HT-29 (cell line): Measurements from ENCODE around the gene PDS5B.

GRCh38 chr13:29848536-29848905 lies 1.9 kb downstream of the UBL3 start:
- RAMPAGE, long total RNA: no peak

GRCh38 chr13:29877510-29878032 lies 27.2 kb upstream of the UBL3 start:
- RAMPAGE, long total RNA: no peak

DNA sequence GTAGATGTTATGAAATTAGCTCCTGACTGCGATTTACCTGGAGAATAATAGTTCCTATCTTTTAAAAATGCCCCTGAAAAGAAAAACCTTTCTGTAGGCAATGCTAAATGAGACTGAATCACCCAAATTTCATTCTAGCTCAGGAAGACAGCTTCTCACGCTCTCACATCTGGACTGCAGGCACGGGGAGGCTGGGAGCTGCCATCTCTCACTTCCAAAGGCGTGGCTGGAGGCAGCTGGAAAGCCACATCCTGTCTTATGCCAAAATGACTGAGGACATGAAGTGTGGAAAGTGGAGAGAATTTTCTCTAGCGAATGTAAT lies 58.0 kb upstream of the UBL3 start:
- RAMPAGE, long total RNA: no peak

DNA sequence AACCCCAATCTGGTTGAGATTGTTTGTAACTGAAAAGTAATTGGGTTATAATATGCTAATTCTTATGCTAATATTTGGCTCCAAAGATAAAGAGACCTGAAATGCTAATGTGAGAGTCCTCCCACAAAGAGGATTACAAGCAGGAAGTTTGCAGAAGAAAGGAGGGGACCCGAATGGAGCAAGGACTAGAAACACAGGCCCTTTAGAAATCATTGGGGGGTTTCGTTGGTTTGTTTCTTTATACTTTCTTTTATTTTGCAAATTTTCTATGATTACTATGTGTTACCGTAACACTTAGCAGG lies 93.0 kb upstream of the UBL3 start:
- RAMPAGE, long total RNA: no peak

DNA sequence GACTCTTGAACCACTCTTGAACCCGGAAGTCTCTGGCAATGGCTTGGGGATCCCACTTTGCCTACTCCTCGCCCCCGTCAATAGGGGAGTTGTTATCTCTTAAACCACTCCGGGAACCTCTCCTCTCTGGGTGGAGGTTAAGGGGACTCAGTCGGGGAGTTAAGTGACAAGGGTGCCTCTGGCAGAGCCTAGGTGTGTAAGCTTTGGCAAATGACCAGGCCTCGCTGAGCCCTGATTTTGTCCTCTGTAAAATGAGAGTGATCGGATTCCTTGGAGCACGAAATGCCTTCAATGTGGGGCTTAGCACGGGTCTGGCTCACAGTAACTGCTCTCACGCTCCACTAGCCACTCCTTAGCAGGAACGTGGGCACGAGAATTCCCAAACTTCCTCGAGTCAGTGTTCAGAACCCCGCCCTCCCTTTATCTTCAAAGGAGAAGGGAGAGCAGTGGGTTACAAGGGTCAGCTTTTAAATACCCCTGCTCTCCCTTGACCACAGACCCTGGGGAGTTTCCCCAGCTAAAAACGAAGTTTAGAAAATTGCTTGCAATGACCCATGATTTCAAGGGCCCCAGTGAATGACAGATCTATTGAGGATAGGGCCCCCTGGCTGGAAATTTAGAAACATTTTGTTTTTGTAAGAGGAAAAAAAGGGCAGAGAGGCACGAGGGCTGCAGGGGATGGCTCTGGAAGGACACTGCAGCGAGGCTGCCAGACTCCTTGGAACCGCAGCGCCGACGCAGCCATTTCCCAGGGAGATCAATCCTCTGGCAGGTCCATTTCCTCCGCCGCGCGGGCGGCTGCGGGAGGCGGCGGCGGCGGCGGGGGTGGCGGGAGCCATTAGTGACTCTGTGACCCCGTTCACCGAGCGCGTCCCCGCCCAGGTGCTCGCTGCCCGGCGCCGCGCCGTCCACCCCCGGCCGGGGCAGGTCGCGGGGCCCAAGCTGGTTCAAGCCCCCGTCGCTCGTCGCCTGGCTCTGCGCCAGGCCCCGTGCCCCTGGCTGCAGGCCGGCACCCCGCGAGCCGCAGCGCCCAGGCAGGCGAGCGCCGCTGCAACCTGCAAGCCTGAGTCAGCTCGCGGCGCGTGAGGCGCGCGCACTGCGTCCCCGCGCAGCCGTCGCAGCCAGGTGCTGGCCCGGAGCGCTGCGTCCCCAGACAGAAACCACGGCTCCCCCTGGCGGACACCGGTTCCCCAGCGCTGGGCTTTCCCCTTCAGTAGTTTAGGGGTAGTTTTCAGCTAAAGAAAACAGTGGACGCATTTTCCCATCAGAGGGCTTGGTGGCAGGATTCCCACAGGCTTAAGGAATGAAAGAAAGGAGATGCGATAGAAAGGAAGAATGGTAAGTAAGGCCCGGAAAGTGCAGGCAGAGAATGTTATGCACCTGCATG lies 192.9 kb downstream of the KATNAL1 start:
- RAMPAGE, long total RNA: no peak

DNA sequence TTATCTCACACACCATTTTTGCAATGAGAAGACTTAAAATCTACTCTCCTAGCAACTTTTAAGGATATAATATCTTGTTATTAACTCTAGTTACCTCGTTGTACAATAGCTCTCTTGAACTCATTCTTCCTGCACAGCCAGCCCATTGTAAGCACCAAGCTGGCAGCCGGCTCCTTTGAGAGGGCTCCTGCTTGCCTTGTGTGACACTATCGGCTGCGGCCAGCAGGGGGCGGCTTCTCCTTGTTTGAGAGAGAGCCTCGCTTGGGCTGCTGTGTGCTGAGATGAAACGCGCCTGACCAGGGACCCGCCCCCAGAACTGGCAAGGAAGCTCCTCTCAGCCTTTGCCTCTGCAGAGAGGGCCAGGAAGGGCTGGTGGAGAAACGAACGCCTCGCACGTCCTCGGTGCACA lies 174.8 kb downstream of the KATNAL1 start:
- RAMPAGE, long total RNA: no peak

DNA sequence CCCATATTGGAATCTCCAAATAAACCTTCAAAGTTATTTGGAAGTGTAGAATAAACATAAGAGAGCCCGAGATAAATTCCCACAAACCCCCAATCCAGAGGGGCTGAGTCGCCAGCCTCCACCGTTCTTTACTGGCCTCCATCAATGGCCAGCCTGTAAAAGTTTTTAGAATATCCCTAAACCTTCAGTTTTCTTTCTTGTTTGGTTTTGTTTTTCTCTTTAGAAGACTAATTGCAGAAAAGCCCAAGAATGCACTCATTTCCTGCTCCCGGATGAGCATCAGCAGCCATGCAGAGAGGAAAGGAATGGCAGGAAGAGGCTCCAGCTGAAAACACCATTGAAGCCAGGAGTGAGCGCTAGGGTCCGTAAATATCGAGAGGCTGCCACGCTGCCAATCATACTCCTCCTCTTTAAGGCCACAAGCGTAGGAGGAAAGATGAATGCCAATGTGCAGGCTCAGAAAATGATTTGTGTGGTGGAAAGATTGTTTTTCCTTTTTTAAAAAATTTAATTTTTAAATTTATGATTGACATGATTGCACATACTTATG lies 57.5 kb upstream of the UBE2L5 start:
- RAMPAGE, long total RNA: no peak

DNA sequence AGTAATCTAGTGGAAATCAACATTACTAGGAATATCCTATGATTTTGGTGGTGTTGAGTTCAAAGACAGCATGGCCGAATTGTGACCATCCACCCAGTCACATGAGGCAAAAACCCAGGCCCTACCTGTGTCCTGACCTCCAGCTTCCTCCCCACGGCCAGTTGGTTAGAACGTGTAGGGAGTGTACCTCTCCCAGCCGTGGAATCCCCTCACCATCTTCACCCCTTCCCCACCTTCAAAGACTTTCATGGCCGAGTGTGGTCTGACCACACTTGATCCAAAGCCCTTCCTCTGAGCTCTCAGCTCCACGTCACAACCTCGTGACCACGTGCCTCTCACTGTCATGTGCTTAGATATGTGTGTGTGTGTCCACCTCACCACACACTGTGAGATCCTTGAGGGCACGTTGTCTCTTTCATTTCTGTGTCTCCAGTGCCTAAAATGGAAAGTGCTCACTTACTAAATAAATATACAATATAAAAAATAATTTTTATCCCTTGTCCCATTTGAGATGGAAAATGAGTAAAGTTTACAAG lies 48.6 kb upstream of the UBE2L5 start:
- RAMPAGE, long total RNA: no peak

DNA sequence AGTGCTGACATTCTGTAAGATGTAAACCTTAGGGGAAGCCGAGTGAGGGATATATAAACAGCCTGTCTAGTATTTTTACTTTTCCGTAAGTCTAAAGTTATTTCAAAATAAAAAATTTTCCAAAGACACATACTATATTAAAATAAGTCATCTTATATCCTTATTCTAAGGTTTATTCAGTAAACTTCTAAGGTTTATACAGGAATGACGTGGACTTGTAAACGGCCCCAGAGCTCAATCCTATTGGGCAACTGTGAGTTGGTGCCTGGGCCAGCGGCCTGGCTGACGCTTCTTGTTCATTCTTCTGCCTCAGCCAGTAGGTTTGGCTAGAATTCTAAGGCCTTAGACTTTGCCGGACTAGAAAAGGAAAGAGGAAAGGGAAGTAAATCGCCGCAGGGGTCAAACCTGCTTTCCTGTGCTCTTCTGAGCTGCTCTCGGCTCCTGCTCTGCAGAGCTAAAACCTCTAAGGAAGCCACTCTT lies 33.6 kb upstream of the UBE2L5 start:
- RAMPAGE, long total RNA: no peak

GRCh38 chr13:30457072-30458072 lies 8.4 kb downstream of the HMGB1 start:
- RAMPAGE, long total RNA: no peak

DNA sequence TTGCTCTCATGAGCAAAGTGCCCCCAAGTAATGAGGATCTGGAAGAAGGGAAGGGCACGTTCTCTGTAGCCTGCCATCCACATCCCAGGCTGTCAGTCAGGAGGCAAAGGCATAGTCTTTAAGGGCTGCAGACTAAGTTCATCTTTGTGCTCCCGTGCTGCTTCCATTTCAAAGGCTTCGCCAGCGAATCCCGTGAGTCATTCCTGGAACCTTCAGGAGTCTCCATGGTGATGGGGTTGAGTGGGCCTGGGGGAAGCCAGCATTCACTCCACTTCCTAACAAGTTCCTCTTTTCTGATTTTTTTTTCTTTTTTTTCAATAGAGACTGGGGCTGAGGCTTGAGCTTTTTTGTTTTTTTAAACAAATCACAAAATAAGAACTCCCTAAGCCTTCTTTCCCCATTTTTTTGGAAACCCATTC lies 33.0 kb upstream of the MEDAG start:
- RAMPAGE, long total RNA: no peak

- RAMPAGE, long total RNA: no peak
Observed at GRCh38 chr13:30874530-30874981, 31.5 kb upstream of the MEDAG start.

GRCh38 chr13:31374620-31374972 lies 174.8 kb downstream of the B3GLCT start:
- RAMPAGE, long total RNA: no peak

DNA sequence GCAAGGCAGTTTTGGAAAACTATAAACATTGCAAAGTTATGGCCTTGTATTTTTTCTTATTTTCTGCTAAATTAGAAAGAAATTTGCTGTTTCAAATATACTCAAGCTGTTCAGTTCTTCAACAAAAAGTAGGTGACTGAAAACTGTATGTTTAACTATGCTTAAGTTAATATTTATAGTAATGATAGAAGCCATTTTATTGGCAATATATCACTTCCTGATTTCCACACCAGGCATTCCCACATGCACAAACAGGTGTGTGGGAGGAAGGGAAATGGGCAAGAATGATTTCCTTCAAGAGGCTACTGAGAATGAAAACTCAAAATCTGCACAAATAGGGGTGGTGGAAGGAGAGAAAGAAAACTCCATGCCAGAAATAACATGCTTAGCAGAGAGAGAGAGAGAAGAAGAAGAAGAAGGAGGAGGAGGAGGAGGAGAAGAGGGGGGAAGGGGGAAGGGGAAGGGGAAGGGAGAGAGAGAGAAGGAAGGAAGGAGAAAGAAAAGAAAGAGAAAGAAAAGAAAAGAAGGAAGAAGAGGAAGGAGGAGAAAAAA lies 74.3 kb upstream of the FRY start:
- RAMPAGE, long total RNA: no peak

DNA sequence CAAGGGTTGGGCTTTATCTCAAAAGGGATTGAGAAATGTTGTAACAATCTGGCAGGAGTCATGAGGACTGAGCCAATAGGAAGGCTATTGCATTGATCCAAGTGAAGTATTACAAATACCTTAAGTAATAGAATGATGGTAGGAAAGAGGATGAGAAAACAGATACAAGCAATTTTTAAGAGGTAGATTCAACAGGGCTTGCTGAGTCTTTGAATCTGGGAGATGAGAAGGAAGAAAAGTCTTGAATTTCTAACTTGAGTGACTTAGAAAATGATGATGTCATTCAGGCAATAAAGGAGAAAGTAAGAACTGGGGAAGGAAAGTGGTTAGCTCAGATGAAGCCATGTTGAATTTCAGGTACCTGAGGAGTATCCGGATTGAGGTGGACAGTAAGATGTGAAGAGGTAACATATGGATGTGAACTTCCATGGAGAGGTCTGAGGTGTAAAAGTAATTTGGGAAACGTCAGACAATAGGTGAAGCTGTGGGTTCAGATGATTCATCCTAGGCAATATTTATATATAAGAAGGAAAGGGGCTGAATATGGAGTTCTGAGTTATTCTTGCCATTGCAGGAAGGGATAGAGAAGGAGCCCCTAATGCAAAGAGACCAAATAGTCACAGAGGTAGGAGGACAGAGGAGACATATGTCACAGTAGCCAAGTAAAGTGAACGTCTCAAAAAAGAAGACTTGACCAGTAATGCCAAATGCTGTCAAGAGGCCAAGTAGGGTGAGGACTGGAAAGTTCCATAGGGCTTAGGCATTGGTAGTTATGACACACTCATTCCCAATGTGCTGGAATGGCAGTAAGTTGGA lies 15.3 kb upstream of the FRY start:
- RAMPAGE, long total RNA: no peak

DNA sequence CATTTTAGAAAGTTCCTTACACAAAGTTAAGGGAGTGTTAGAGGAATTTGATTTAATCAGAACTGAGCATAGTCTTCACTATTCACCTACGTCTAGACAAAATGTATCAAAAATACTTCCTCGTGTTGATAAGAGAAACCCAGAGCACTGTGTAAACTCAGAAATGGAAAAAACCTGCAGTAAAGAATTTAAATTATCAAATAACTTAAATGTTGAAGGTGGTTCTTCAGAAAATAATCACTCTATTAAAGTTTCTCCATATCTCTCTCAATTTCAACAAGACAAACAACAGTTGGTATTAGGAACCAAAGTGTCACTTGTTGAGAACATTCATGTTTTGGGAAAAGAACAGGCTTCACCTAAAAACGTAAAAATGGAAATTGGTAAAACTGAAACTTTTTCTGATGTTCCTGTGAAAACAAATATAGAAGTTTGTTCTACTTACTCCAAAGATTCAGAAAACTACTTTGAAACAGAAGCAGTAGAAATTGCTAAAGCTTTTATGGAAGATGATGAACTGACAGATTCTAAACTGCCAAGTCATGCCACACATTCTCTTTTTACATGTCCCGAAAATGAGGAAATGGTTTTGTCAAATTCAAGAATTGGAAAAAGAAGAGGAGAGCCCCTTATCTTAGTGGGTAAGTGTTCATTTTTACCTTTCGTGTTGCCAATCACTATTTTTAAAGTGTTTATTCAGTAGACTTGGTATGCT lies 25.4 kb downstream of the BRCA2 start:
- RAMPAGE, long total RNA: no peak

DNA sequence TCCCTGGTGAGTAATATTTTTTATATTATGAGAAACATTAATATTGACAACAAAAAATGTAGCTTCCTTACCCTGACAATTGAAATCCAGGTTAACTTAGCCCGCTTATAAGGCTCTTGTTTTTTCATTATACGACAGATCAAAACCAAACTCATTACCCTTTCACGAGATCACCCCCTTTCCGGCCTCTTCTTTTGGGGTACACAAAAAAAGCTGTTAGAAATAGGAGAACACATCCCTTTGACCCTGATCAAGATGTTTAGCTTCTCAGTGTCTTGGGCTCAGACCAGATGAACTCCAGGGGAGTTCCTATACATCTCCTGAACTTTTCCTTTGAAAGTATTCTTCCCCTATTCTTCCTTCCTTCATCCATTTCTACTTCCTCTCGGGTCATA lies 5.8 kb downstream of the N4BP2L1 start:
- RAMPAGE, long total RNA: no peak

GRCh38 chr13:32531898-32532431 lies 6.6 kb downstream of the N4BP2L2 start:
- RAMPAGE, long total RNA: no peak

DNA sequence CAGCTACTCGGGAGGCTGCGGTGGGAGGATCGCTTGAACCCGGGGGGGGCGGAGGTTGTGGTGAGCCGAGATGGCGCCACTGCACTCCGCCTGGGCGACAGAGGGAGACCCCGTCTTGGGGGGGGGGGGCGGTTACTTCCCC lies 770 bp downstream of the N4BP2L2 start:
- RAMPAGE, long total RNA: no peak

GRCh38 chr13:32586360-32586815 lies at the start of gene PDS5B:
Gene PDS5B (plus strand): TSS chr13:32586452.
- RAMPAGE, long total RNA: no peak